Osteocyte (in vitro differentiated cells): Measurements from ENCODE around the gene ADAT1.

DNA sequence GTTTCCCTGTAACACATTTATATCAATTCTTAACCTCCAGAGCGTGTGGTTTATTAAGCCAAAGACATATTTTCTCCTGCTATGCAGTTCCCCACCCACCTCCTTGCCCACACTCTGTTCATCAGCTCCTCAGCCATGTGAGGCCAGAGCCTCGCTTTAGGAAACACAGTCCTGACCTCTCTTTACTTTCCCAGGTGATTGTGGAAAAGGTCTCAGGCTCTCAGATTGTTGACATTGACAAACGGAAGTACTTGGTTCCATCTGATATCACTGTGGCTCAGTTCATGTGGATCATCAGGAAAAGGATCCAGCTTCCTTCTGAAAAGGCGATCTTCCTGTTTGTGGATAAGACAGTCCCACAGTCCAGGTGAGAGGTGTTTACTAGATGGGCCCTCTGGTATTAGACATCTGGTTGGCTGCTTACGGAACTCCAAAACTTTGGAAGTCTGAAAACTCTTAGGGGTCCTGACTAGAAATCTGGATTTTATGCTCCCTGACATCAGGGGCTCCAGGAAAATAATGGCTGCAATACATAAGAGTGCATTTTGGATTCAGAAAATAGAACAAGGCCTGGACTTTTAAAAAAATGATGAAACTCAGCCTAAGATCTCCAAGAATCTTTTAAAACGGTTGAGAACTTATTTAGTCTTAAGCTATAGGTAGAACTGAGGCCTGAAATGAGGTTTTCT, 1.8 kb downstream of the GABARAPL2 start:
- PRO-cap: no peak

GRCh38 chr16:75590965-75591470, 24.8 kb downstream of the GABARAPL2 start:
- PRO-cap: no peak

DNA sequence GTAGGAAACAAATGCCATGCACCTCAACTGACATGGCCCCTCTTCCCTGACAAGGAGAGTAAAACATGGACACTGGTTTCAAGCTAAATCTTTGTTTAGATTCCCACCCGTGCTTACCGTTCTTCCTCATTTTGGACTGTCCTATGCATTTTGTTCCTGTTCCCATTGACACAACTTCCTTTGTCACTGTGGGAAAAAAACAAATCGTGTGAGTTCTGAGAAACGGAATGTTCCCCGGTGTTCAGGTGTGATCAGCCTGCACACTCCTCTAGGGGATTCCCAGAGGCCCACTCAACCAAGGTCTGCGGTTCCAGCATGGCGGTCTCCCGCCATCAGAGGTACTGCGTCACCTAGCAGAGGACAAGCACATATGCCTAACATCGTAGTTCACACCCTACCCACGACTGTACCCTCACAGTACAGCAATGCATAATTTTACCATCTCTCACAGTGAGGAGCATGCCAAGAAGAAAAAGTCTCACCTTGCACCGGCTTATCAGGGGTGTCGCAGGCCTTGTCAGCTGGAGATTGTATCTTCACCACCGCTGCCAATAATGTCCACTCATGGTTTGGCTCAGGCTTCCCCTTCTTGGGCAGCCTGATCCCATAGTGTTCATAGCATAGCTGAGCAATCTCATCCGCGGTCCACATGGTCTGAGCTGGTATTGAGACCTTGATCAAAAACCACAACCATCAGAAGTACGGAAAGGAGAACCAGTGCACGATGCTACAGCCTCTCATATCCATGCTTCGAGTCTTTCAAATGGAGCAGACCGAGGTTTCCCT, 2.7 kb downstream of the ADAT1 start:
- PRO-cap: no peak

- PRO-cap: bidirectional peak, plus-strand start at chr16:75623555, minus-strand start at chr16:75623241
These were observed at the start of gene ADAT1 for GRCh38 chr16:75623095-75623691. Gene ADAT1, minus strand, starts transcription at chr16:75623281.

- PRO-cap: no peak
These were observed 10.4 kb downstream of the TERF2IP start for GRCh38 chr16:75657639-75658623.

DNA sequence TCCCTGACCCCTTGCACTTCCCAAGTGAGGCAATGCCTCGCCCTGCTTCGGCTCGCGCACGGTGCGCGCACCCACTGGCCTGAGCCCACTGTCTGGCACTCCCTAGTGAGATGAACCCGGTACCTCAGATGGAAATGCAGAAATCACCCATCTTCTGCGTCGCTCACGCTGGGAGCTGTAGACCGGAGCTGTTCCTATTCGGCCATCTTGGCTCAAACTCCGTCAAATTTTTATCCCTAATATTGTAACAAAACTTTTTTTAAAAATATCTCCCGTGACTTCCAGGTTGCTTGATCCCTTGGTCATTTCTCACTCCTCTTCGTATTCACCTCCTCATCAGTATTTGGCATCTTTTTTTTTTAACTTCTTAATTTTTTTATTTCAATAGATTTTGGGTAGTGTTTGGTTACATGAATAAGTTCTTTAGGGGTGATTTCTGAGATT, 101.5 kb upstream of the CPHXL start:
- PRO-cap: no peak

DNA sequence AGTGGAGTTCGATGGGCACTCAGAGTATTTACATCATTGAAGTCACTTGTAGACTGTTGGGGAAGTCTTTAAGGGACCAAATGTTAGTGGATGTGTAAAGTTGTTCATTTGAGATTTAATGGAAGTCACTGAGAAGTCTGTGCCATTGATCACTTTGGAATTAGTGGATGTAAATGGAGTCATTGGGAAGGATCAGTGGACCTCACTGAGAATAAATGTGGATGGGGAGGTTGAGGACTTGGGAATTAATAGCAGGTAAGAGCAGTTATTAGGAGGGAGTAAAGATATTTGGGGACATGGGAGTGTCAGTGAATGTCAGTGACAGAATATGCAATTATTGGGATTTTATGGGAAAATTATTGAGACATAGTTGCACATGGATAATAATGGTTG, 1.1 kb downstream of the MON1B start:
- PRO-cap: no peak

DNA sequence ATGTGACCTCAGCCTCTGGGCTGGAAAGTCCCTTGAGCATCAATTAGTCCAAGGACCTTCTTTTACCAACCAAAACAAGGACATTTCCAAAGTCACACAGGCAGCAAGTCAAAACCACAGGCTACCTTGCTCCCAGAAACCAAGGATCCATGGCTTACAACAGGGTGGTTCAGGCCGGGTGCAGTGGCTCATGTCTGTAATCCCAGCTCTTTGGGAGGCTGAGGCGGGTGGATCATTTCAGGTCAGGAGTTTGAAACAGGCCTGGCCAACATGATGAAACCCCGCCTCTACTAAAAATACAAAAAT, 11.7 kb upstream of the VAT1L start:
- PRO-cap: no peak

GRCh38 chr16:78606086-78607031, 506.9 kb downstream of the WWOX start:
- PRO-cap: no peak

- PRO-cap: no peak
These were observed 508.1 kb downstream of the WWOX start for GRCh38 chr16:78607149-78608274.

DNA sequence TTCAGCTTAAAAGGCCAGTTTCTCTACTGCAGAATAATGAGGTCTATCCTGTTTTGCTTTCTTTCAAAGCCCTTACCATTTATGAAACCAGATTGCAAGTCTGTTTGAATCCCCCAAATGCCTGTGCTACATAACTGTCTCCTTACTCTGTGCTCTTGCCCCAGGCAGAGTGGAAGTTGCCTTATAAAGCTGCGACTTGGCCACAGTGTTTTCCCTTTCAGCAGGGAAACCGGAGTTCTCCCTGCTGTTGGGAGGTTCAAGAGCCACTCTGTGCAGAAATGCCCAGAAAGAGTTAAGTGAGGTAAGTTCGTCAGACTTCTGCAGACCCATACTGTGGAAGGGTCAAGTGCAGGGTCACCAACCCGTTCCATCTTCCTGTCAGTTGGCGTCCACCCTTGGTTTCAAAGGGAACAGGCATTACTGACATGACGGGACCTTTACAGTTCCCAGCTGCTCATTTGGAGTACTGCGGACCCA, 508.9 kb downstream of the WWOX start:
- PRO-cap: no peak

DNA sequence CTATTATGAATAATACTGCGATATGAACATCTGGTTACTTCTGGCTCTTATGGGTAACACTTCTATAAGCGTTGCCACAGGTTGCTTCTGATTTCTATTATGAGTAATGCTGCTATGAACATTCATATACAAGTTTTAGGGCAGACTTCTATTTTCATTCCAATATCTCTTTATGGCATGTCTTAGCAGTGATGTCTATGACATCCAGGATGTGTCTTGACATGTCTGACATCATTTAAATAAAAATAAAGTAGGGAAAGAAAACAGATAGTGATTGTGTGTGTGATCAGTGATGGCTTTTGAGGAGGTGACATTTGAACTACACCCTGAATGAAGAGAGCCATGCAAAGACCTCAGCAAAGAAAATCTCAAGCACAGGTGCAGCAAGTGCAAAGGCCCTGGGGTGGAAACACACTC, 564.0 kb downstream of the WWOX start:
- PRO-cap: no peak

DNA sequence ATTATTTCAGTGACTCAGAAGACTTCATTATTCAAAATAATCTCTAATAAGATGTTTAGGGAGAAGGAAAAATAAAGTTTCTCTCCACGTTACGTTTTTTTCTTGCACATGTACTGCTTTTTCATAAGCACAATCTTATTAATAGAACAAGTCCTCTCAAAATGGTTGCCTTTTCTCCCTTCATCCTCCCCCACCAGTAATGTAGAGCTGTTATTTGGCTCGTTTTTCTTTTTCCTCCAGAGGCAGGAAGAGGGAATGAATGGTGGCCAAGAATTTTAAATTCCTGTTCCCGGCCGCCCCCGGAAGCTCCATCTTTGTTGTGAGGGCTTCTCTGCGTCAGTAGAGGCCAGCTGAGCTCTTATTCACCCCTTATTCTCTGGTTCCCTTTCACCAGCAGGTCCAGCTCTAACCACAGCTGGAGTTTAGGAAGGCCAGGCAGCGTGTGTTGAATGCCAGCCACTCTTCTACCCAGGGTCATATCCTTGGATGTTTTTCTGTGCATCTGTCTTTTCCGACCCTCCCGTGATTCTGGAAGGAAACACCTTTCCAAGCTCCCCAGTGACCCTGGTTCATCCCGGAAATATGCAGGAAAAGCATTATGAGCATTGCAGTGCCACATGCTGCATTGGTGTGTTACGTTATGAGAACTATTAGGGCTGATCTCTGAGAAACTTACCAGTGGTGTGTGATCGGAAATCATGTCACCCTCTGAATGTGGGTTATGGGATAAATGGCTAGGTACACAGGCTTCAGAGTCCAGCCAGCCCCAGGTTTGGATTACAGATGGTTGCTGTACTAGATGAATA, 570.5 kb downstream of the WWOX start:
- PRO-cap: no peak

GRCh38 chr16:78957637-78958137, 642.9 kb downstream of the MAF start:
- PRO-cap: no peak

DNA sequence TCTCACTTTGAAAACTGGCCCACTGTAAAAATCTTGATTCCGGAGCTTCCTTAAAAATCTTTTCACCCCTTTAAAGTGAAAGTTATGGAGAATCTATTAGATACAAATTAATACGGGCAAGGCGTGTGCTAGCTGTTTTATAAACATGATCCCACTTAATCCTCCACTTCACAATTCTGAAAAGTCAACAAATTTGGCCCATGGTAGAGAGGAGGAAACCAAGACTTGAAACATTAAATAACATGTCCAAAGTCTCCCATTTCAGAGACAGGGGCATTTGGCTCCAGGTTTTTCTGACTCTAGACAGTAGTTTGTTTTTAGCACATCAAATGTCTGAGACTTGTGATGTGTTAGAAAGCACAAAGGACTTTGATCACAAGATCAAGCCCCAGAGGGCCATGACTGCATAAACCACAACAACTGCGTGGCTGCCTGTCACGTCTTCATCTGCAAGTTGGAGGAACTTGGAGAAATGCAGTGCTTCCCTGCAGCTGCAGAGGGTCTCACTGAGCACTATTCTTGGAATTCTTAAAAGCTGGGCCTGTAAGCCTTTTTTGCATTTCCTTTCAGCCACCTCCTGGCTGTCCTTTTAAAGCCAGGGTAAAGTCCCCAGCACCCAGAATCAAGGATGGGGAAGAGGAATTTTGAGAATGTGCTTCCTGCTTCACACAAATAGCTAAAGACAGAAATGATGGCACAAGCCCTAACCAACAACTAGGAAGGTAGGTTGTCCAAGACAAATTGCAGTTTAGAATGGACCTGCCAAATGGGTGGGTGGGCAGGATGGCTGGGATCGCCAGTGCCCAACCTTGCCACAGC, 431.4 kb downstream of the MAF start:
- PRO-cap: no peak

- PRO-cap: no peak
These were observed 328.2 kb downstream of the MAF start for GRCh38 chr16:79272288-79272794.

GRCh38 chr16:79589753-79590458, 10.6 kb downstream of the MAF start:
- PRO-cap: no peak

DNA sequence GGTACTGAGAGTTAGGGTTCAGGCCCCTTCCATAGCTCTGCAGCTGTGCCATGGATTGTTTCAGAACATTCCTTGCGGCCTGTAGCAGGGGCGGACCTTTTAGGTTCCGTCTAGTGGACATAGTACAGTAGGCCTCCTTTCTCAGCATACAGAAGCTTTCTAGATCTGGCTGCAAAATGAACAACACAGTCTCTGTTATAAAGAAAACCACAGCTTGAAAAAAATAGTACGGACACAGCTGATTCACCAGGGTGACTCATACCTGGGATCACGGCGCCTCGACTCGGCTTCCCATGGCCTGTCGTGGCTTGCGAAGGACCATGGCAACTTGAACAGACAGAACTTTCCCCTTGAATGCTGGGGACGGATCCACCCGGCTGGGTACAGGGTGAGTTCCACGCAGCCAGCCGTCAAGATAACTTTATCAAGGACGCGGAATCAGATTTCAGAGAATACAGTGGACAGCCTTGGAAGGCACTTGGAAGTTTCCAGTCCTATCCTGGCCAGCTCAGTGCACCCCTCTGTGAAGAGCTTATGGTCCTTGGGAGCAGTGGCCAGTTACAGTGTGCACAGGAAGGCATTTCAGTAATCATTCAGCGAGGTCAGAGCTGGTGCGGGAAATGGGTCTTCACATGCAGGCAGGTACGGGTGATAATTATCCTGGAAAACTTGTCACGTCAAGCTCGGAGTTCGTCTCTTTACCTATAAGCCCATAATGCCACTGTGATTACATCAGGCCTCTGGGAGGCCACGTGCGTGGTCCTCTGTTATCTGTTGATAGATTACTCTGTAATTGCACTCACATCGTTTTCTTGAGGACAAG, 57.9 kb upstream of the MAF start:
- PRO-cap: no peak

DNA sequence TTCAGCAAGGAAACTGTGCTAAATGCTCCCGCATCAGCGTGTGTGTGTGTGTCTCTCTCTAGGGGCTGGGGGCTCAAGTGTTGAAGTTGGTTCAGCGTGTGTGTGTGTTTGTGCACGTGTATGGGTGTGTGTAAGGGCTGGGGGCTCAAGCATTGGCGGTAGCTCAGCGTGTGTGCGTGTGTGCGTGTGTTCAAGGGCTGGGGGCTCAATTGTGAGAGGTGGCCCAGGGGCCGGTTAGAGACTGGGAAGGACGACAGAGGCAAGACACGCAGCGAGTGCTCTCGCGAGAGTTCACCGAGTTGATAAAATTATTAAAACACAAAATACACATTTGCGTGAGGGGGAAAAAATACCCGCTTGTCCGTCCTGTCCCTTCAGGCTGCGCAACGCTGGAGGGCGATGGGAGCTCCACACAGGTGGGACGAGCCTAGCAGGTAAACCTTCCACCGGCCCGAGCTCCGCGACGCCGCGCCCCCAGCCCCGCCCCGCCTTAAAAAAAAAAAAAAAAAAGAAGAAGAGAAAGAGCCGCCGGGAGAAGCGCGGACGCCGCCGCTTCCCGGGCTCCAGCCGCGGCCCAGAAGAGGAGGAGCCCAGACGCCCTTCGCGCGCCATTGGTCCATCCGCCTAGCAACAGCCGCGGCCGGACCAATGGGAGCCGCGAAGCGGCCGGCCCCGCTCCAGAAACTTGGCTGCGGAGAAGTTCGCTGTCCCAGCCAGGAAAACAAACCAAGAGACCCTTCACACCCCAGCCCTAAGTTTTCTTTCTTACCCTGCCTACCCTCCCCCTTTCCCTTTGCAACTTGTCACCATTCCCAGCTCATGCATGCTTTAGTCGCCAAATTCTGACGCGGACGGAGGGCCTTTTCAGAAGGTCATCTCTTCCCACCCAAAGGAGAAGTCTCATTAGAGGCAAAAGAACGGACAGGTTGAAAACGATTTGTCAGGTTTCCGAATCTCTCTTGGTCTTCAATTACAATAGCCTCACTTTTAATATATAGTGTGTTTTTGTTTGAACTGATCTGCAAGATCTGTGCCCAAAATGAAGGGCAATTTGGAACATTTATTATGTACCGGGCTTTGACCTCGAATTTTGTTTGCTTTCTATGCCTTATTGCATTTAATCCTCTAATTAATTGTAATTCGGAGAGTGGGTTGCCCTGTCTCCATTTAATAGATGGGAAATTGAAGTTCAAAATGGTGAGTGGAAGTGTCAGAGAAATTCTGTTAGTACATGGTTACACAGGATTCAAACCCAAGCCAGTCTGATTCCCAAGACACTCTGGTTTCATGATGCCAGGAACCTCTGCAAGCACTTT, 170.0 kb upstream of the MAF start:
- PRO-cap: bidirectional peak, plus-strand start at position 699 of the sequence, minus-strand start at position 470 of the sequence

DNA sequence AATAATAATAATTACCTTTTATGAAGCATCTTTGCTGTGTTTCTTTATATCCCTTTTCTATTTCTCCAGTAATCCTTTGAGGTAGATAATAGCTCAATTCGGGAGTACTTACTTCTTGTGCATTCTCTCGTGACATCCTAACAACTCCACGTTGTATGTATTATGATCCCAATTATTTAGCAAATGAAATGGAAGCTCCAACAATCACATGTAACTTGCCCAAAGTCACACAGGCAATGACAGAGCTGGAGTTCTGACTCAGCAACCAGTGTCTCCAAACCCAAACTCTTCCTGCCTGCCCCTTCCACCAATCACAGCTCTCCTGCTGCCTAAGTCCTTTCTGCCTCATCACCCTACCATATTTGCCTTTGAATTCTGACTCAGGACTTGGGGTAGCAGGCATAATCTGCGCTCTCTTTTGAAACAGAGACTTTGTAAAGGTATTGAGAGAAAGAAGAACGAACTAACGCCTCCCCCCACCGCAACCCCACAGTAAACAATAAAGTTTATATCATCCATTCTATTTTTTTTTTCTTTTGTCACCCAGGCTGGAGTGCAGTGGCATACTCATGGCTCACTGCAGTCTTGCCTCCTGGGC, 245.2 kb upstream of the MAF start:
- PRO-cap: no peak